BJ (cell line): ENCODE results near the genes ANKRD65 and SLC35E2B.

GRCh38 chr1:1374112-1375025 lies 638 bp downstream of the AURKAIP1 start:
- CAGE, long polyA plus RNA: no peak
- RRBS: no CpG with 5 or more reads among the region's 72 CpGs

DNA sequence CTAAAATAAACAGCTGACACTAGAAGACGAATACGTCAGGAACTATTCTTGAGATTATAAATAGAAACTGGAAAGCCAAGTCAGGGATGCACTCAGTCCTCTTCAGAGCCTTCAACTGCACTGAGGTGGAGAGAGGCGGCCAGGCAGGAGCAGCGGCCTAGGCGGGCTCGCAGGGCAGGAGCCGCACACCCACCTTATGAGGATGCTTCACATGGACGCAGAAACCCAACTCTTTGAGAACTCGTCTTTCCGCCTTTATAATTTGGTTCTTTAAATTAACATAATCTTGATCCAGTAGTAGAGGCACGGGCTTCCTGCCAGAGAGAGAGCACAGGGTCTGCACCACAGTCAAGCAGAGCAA lies 4.0 kb downstream of the CCNL2 start:
- CAGE, long polyA plus RNA: no peak
- RRBS: no CpG with 5 or more reads among the region's 11 CpGs

GRCh38 chr1:1420993-1422028 lies at the start of gene ANKRD65:
TSS of gene ANKRD65 (minus strand) at chr1:1421276.
- CAGE, long polyA plus RNA: no peak
- RRBS: no CpG with 5 or more reads among the region's 21 CpGs

- CAGE, long polyA plus RNA: no peak
- RRBS: no CpG with 5 or more reads among the region's 29 CpGs
Measured at GRCh38 chr1:1442017-1442677, 6.7 kb downstream of the VWA1 start.

- CAGE, long polyA plus RNA: no peak
- RRBS: no CpG with 5 or more reads among the region's 26 CpGs
Measured at GRCh38 chr1:1489813-1490398, 18.3 kb downstream of the ATAD3B start.

GRCh38 chr1:1510765-1511304 lies 1.1 kb upstream of the ATAD3A start:
- CAGE, long polyA plus RNA: no peak
- RRBS: no CpG with 5 or more reads among the region's 17 CpGs

- CAGE, long polyA plus RNA: no peak
- RRBS: no CpG with 5 or more reads among the region's 40 CpGs
Measured at GRCh38 chr1:1523236-1523850, 11.4 kb downstream of the ATAD3A start.

DNA sequence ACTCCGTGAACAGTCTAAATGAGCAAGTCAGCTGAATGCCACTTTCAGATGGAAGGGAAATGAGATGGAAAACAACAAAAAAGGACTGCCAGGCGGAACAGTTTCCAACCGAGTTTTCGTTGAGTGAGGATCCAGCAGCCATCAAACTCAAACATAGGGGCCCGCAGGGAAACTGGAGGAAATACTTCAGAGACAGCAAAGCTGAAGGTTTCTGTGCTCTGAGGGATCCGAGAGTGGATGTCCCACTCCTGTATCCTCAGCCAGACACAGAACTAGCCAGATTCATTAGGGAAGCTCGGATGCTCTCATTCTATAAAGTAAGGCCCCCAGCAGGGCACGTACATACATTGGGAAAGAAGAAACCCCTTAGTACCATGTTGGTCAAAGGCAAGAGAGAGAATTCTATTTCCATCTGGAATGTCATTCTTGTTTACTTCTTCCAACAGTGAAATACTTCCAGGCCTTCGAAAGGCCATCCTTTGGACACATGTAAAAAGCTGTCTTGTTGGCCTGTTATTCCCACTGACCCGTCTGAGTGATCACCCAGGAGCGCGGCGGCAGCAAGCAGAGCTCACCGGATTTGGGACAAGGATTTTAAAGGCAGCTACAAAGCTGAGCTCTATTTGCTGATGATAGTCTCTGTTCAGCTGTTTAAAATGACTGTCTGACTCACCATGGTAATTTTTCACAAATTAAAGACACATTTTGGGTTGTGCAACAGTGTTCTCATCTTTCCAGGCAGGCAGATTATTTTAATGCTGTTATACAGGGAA lies 3.3 kb upstream of the CDK11B start:
- CAGE, long polyA plus RNA: no peak
- RRBS: no CpG with 5 or more reads among the region's 14 CpGs

GRCh38 chr1:1677869-1678271 lies 14.7 kb downstream of the SLC35E2B start:
- CAGE, long polyA plus RNA: no peak
- RRBS: 98% methylated on average over 4 of the region's 19 CpGs

DNA sequence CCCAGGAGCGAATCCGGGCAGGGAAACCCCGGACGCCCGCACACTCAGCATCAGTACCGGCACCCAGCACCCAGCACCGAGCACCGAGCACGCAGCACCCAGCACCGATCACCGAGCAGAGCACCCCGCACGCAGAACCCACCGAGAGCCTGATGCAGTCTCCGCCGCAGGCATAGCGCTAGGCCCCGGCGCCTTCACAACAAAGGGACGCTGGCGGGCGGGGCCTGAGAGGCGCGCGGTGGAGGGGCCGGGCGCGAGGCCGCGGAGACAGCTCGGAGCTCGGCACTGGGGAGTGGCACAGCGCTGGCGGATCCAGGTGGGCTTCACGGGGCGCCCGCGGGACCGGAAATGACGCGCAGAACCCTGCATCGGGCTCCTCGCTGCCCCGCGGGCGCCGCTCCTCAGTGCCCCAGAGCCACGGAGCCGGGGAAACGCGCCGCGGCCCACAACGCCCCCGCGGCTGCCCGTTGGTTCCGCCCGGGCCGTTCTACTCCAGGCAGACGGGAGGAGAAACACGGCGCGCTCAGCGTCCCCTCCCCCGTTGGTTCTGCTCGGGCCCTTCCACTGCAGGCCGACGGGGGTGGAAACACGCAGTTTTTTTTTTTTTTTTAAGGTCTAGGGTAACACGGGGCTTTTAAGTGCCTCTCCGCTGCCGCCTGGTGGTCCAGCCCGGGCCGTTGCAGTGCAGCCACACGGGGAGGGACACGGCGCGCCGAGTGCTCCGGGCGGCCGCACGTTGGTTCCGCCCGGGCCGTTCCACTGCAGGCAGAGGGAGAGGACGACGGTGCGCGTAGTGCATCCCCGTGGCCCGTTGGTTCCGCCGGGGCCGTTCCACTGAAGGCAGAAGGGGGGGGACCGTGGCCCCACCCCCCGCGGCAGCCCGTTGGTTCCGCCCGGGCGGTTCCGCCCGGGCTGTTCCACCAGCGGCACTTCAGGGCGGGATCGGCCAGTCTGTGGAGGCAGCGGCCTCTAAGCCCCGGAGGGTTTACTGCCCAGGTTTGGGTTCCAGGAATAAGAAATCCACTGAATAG lies at the start of gene SLC35E2B:
Gene SLC35E2B, minus strand, starts transcription at position 489 of the 1,031 bp plus-strand sequence.
- CAGE, long polyA plus RNA: no peak
- RRBS: 1% methylated on average over 6 of the region's 110 CpGs

GRCh38 chr1:1761593-1762266 lies 16.5 kb downstream of the NADK start:
- CAGE, long polyA plus RNA: no peak
- RRBS: no CpG with 5 or more reads among the region's 21 CpGs

- CAGE, long polyA plus RNA: no peak
- RRBS: no CpG with 5 or more reads among the region's 13 CpGs
Measured at GRCh38 chr1:1817404-1818591, 39.5 kb upstream of the NADK start.

- CAGE, long polyA plus RNA: no peak
- RRBS: no CpG with 5 or more reads among the region's 7 CpGs
Measured at GRCh38 chr1:1842740-1843265, 48.1 kb downstream of the GNB1 start.

DNA sequence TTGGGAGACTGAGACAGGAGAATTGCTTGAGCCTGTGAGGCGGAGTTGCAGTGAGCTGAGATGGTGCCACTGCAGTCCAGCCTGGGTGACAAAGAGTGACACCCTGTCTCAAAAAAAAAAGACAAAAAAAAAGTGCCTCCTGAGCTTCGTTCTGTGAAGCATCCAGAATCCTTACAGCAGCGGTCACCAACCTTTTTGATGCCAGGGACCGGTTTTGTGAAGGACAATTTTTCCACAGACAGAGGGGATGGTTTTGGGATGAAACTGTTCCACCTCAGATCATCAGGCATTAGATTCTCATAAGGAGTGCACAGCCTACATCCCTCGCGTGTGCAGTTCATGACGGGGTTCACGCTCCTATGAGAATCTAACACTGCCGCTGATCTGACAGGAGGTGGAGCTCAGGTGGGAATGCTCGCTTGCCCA lies 16.2 kb downstream of the GNB1 start:
- CAGE, long polyA plus RNA: no peak
- RRBS: no CpG with 5 or more reads among the region's 10 CpGs

- CAGE, long polyA plus RNA: no peak
- RRBS: no CpG with 5 or more reads among the region's 4 CpGs
Measured at GRCh38 chr1:1875689-1876249, 15.1 kb downstream of the GNB1 start.

DNA sequence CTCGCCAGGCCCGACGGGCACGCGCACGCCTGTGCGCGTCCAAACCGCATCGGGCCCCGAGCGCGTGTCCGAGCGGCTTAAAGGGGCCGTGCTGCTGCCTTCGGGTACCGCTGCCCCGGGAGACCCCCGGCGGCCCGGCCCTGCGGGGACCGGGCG lies 140 bp upstream of the GNB1 start:
- CAGE, long polyA plus RNA: no peak
- RRBS: no CpG with 5 or more reads among the region's 25 CpGs

- CAGE, long polyA plus RNA: no peak
- RRBS: 4% methylated on average over 17 of the region's 60 CpGs
Measured at GRCh38 chr1:1891305-1892026, 579 bp upstream of the GNB1 start.

DNA sequence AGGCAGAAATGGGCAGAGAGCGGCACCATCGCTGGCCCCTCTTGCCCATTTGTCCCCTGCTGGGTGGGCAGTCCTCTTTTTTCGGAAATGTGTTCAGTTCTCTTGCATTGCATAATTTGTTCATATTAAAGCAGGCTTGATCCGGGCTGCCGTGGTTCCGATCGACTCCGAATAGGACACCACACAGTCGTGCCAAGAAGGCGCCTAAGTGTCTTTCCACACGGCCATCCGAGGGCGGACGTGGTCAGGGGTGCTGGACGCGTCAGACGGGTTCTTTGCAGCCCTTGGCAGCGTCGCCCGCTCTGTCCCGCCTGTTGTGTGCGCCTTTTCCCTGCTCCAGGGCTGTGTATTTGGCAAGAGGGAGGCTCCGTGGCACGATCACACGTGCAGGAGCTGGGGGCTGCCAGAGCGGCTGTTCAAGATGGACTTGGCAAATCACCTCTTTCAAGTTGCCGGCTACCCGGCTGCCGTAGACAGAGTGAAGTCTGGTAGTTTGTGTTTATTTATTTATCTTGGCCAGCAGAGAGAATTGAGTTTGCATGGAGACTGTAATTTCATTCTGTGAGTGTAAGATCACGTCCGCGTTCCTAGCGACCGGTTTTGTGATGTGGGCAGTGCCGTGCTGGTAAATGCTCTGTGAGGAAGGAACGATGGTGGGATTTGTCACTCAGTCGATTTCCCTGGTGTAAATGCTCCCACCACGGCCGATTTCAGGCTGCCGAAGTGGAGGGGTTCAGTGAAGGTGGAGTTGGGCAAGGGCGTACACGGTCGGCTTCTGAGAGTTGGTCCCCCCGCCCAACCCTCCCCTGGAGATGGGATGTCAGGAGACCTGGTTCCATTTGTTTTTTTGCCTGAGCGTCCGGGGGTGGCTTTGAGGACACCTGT lies 31.9 kb downstream of the PRKCZ start:
- CAGE, long polyA plus RNA: no peak
- RRBS: no CpG with 5 or more reads among the region's 46 CpGs

DNA sequence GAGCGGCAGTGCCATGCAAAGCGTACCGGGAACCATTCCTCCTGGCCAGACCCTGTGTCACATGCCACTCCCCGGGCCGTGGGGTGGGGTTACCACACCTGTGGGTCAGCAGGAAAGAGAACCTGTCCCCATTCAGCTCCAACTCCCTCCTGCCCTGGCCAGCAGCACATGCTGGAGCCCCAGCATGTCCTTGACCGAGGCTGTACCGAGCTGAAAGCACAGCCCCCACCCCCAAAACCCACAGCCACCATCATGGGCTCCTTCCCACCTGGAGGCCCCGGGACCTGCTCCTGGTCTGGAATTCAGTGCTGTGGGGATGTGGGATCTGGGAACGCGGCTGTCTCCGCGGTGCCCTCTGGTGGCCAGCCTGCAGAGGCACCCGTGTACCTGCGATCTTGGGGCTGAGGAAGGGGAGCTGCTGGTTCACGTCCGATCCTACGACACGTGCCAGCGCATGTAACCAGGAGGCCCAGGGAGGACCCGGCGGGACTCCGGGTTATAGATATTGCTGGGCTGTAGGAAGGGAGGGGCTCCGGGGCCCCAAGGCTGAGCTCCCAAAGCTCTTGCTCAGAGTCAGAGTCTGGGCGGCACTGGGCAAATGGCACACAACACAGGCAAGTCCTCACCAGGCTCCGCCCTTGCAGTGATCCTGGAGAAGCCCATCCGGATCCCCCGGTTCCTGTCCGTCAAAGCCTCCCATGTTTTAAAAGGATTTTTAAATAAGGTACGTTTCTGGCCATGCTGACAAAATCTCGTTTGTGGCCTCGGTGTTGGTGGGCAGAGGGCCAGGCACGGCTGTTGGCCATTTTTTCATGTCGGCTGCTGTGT lies 20.2 kb downstream of the FAAP20 start:
- CAGE, long polyA plus RNA: no peak
- RRBS: 18% methylated on average over 1 of the region's 33 CpGs

DNA sequence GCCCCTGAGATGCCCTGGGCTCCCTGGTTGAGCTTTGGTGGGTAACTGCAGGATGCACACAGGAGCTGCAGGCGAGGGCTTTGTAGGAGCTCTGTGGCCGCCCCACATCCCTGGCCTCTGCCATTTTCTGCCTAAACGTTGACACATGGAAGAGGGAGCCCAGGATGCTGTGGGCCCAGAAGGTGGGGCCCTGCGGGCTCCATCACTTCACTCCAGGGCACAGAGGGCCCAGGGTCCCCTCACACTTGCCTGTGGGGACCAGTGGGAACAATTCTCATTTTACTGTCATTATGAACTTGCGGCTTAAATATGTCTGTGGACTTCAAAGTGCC lies 12.8 kb downstream of the SKI start:
- CAGE, long polyA plus RNA: no peak
- RRBS: no CpG with 5 or more reads among the region's 5 CpGs